Tibial artery (tissue), 1 donor: ENCODE data around the genes WASL, TMEM229A, ARF5 and PAX4.

DNA sequence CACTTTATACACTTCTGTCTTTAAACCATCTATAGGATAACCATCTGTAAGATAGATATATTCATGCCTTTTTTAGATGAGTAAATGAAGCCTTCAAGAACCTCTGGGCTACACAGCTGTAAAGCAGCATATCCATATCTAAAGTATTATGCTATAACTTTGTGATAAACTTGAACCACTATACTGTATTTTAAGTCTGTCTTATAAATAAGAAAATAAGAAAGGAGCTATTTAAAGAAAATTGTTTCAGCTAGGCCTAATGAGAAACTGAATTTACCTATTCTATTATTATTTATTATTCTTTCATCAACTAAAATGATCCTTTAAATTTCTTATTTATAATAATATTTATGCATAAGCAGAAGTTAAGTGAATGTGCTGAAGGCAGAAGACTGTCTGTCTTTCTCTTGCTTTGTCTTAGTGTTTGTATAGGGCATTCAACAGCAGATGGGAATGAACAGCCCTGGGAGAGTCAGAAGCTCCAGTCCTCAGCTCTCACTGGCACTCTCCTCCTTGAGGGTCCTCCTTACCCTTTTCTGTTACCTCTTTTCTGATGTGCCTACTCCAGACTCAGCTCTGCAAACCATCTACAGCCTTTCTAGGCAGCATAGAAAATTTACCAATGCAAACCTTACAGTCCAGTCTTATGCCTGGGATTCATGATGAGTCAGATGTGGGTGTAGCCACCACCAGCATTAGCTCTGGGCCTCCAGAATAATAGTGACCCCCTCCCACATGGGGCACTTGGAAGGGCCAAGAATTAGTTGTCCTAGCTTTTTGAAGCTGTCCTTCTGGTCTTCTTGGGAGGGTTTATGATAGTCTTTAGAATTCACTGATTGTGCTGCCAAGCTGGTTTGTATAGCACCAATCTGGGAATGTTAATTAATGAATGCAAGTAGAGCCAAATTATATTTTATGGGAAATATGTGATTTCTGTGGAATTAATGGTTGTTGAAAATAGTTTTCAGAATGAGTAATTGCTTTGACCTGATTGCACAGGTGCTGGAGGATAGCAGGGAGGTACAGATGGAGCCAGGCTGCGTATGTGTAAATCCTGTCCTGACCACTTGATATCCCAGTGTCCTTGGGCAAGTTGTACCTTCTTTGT is 94.5 kb downstream of the CPED1 start:
- PRO-cap: no peak

DNA sequence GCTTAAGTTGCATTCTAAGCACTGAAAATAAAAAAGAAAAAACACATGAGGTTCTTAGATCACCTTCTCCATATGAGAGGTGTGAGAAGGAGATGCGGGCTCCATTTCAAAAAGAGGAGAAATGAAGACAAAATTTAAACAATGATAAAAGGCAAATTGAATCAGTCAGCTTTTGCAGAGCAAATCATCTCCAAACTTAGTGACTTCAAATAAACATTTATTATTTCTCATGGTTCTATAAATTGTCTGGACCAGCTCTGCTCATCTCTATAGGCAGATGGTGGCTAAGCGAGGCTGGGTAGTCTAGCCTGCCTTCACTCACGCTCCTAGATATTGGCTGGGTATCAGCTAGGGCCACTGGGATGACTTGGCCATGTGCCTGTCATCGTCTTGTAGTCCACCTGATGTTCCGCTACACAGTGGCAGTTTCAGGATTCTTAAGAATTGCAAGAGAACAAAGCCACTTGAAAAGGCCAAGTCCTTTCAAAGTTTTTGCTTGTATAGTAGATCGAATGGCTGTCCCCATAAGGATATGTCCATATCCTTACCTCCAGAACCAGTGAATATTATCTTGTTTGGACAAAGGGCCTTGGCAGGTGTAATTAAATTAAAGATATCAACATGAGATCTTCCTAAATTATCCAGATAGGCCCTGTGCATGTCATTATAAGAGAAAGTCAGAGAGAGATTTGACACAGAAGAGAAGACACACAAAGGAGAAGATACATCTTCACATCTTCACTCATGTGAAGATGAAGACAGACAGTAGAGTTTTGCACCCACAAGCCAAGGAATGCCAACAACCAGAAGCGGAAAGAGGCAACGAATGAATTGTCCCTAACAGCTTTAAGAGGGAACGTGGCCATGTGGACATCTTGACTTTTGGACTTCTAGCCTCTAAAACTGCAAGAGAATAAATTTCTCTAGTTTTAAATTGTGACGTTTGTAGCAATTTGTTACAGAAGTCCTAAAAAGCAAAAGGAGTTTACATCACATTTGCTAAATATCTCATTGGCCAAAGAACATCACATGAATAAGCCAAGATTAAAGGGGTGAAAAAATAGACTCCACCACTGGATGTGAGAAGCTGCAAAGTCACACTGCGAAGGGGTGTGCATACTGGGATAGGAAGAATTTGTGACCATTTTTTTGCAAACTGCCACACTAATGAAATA is 123.6 kb downstream of the CPED1 start:
- PRO-cap: no peak

DNA sequence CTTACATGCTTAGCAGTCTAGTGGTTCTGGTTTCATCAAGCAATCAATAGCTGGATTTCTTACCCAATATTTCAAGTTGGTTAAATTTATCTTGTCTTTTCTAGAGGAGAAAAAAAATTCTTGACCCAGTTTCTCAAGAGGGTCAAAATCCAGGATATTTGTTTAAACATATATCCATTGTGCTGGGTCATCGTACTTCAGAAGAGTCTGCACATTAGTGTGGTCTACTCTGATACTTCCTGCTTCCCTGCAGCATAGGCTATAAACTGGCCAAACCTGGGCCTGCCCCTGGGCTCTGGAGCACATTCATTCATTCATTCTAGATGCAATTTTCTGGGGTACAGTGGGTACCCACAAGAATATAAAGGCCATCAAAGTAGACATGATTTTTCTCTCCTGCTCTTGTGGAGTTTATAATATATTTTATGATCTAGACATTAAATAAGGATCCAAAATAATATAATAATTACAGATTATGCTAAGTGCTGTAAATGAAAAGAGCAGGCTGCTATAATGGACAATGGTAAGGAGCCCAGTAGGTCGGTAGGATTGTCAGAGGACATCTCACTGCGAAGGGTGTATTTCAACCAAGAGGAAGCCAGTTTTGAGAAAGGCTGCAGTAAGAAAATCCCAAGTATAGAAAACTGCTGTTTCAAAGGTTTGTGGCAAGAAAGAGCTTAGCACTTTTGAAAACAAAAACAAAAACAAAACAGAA is 141.9 kb upstream of the WNT16 start:
- PRO-cap: no peak

DNA sequence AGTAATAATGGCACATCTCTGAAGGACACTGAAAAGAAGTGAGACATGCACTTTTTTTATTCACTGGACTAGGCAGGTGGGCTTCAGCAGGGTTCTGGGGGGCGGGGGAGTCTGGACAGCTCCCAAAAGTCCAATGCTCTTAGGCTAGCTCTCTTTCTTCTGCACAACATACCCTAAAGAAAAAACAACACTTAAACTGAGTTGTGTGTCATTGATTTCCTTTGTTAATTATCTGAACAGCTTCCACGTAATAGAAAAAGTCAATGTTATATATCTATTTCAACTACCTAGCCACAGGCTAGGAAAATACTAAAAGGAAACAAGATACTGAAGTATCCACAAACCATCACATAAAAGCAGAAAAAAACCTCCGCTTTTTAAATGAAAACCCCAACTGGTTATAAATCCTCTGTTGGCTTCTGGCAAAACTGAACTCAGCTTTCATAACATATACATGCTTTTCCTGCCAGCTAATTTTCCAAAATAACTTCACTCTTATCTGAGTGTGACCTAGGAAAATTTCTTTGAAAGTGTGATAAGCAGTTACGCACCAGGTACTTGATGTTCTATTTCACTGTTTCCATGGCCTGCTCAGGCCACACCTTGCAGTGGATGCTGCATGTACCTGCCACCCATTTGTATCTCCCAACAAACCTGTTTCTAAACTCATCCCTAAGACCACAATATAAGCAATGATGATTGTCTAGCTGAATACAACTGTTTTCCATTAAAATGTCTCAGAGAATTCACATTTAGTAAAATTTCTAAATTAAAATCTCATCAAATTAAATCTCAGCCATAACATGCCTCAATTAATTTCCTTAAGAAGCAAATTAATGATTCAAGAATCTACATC is 11.9 kb downstream of the FAM3C start:
- PRO-cap: no peak

DNA sequence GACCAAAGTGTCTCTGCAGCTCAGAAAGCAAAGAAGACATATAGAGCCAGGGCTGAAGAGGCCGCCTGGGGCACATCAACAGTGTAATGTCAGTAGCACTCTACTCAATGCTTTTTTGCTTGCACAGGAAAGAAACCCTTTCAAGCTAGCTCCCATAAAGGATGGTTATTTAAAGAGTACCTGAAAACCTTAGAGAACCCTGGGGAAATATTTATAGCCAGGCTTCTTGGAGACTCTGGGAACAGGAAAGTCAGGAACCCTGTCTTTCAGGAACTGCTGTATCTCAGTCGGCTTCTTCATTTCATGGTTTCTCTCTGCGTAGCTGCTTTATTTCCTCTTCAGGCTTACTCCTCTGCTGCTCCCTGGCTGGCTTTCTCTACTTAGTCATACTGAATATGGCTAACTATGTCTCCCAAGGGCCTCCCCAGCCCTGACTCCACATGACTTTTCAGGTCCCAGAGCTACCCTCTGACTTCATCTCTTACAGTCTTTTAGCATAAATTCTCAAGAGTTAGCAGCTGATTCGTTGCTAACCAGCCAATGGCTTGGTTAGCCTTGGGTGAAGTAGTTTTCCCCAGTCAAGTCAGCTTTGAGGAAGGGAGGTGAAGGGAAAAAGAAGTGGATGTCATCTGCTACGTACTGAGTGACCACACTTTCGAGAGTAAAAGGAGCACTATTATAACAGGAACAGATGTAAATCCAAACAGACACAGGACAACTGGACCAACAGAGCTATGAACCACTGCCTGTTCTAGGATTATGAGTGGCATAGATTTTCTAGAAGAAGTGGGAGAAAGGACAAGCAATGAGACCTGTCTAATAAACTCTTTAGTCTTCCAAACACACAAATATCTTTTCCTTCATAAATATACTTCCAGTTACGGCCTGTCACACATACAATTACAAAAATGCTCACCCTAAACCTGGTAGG is 124.1 kb upstream of the FAM3C start:
- PRO-cap: no peak

DNA sequence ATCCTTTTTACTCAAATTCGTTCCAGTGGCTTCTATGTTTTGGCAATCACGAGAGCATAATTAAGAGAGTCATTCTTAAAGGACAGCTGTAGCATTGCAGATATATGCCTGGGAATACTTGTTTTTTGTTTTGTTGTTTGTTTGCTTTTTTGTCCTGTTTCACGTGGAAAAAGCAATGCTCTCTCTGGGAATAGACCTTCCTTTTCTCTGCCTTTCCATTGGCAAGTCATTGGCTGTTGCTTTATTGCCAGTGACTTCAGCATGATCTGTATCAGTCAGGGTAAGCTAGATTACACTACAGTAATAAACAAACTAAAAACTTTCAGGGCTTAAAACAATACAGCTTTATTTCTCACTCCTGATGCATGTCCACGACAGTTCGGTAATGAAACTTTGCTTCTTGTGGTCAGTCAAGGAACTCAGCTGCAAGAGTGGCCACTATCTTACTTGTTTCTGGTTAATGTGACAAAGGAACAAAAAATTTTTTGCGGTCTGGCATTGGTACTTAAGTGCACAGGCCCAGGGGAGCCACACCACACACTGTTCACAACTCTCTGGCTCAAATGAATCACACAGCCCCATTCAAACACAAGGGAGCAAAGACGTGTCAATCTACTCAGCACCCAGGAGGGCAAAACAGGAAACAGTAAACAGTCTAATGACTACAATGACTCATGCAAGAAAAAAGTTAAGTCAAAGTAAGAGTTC is 134.1 kb upstream of the FAM3C start:
- PRO-cap: no peak

DNA sequence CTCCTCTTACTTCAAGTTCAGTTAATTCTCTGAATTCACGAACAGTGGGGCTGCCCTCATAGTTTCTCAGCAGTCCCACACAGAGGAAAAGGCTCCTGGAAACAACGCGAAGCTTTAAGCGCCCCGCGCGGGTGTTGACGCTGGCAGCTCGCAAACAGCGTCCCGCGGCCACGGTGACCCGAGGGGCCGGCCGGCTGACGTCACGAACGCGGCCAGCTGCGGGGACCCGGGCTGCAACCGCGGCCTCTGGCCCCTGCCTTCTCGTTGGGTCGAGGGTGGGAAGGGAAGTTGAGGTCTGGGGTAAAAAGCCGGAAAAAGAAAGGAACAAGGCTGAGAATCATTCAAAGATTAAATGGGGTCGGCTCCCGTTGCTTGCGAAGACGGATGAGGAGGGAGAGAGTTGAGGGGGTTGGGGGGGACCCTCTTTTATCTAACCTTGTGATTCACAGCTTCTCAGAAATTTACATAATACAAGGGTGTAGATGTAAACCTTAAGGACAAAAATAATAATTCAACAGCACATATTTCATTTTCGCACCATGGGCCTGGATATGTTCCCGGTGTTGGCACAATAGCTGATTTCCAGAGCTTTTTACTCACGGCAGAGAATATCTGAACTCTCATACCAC is 7.3 kb upstream of the FEZF1 start:
- PRO-cap: no peak

DNA sequence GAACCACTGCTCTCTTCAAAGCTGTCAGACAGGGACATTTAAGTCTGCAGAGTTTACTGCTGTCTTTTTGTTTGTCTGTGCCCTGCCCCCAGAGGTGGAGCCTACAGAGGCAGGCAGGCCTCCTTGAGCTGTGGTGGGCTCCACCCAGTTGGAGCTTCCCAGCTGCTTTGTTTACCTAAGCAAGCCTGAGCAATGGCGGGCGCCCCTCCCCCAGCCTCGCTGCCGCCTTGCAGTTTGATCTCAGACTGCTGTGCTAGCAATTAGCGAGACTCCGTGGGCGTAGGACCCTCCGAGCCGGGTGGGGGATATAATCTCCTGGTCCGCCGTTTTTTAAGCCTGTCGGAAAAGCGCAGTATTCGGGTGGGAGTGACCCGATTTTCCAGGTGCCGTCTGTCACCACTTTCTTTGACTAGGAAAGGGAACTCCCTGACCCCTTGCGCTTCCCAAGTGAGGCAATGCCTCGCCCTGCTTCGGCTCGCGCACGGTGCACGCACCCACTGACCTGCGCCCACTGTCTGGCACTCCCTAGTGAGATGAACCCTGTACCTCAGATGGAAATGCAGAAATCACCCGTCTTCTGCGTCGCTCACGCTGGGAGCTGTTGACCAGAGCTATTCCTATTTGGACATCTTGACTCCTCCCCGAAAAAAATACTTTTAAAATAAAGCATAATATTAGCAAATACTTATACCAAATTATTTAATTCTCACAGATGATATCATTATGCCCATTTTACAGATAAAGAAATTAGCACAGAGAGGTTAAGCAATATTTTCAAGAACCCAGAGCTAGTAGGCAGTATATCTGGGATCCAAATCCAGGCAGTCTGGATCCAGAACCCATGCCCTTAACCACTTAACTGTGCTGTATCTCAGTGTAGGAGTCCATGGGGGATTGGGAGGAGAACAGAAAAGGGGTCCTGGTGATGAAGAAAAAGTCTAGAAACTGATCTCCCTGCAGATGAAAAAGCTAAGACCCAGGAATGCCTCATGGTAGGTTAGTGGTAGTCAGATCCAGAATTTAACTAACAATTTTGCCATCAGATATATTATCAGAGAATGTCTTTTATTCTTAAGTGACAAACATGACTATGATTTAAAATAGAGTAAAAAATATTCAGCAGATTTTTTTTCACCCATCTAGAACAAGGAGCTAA is 6.3 kb downstream of the IQUB start:
- PRO-cap: no peak

GRCh38 chr7:123556958-123557649 is 514 bp downstream of the NDUFA5 start:
- PRO-cap: no peak

DNA sequence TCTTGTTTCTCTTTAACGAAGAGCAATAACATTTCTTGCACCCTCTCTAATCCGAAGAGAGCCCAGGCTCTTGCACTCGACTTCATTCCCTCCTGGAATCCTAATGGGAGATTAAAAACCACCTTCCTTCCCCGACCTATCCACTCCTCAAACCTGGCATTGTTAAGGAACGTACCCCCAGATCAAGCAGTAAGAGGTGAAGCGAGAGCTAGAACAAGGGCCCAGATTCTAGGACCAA is 837 bp downstream of the WASL start:
- PRO-cap: no peak

DNA sequence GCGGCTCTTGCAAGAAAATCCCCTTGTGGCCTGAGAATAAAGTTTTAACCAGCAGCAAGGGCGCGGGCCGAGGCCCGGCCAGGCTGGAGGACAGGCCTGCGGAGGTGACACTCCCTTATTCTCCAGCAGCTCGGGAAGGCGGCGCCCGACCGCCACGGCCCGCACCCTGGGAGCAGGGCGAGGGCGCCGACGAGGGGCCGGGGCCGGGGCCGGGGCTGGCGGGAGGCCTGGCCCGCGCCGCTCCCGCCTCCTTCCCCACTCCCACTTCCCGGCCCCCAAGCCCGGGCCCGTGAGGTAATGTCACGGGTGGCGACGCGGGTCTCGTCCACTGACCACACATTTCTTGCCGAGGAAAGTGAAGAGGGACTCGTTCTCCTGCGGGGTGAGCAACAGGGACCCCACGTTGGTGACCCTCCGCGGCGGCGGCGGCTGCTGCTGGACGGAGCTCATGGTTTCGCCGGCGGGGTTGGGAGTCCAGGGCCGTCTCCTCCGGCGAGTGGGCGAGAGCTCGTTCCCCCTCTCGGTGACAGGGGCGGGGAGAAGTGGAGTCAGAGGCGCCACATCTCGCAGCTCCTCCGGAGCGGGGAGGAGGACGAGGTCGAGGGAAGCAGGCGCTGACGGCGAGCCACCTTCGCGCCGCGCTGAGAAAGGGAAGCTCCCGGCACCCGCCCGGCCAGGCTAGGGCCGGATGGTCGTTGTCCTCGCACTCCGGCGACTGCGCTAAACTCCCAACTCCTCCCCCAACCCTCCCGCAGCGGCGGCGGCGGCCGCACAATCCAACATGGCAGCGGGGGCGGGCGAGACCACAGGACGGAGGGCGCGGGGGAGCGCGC is at the start of gene WASL:
Gene WASL (minus strand): TSS at position 719 of the 833 bp plus-strand sequence.
- PRO-cap: unidirectional peak, plus-strand start at position 155 of the sequence; bidirectional peak, plus-strand start at position 340 of the sequence, minus-strand start at position 267 of the sequence; bidirectional peak, plus-strand start at position 569 of the sequence, minus-strand start at position 487 of the sequence; bidirectional peak, plus-strand start outside the sequence, minus-strand start at position 717 of the sequence

DNA sequence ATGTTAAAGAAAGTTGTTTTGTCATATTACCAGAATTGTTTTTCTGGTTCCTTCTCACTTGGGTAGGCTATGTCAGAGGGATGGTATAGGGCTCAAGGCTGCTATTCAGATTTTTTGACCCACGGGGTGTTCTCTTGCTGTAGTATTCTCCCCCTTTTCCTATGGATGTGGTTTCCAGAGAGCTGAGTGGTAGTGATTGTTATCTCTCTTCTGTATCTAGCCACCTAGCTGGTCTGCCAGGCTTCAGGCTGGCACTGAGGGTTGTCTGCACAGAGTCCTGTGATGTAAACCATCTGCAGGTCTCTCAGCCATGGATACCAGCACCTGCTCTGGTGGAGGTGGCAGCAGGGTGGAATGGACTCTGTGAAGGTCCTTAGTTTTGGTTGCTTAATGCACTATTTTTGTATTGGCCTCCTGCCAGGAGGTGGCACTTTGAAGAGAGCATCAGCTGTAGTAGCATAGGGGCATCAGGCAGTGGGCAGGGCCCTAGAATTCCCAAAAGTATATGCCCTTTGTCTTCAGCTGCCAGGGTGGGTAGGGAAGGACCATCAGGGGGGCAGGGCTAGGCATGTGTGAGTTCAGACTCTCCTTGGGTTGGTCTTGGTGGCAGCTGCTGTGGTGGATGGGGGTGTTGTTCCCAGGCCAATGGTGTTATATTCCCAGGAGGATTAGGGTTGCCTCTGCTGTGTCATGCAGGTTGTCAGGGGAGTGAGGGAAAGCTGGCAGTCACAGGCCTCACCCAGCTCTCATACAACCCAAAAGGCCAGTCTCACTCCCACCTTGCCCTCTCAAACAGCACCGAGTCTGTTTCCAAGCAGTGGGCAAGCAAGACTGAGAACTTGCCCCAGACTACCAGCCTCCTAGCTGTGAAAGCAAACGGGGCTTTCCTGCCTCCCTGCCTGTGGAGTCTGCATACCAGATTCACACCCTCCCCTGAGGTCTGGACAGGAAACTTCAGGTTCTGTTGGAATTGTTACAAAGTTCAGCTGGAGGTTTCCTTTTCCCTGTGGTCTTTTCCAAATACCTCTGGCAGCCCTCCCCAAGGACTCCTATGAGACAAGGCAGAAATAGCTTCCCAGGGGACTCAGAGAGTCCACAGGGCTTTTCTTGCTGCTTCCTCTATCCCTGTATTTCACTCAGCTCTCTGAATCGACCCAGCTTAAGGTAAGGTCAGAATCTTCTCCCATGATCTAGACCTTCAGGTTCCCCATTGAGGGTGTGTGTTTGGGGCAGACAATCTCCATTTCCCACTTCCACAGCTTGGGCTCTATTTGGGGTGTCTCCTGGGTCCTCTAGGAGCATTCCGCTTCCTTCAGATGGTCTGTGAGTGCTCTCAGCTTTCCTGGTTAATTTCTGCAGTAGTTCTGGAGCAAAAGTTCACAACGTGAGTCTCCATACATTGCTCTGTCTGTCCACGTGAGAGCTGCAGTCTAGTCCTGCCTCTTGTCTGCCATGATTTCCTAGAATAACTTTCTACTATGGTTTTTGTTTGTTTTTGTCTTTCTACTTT is 1.3 kb downstream of the HYAL4 start:
- PRO-cap: no peak

- PRO-cap: no peak
Measured at GRCh38 chr7:124032303-124032747, 542 bp downstream of the TMEM229A start.

DNA sequence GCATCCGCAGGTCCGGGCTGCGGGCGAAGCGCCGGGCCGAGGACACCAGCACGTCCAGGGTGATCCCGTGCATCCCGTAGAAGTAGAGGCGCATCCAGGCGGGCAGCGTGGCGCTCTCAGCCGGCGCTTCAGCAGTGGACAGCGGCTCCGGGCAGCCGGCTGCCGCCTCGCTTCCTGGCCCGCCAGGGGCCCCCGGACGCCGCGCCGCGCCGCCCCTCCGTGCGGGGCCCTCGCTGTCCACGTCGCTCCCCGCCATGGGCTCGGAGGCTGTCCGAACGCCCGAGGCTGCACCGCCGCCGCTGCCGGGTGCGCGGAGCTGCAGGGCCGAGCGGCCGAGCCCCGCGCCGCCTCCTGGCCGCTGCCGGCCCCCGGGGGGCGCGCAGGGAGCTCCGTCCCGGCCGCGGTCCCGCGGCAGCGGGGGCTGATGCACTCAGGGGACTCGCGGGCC is at the start of gene TMEM229A:
Gene TMEM229A (minus strand): TSS at position 320 of the 448 bp plus-strand sequence.
- PRO-cap: no peak

DNA sequence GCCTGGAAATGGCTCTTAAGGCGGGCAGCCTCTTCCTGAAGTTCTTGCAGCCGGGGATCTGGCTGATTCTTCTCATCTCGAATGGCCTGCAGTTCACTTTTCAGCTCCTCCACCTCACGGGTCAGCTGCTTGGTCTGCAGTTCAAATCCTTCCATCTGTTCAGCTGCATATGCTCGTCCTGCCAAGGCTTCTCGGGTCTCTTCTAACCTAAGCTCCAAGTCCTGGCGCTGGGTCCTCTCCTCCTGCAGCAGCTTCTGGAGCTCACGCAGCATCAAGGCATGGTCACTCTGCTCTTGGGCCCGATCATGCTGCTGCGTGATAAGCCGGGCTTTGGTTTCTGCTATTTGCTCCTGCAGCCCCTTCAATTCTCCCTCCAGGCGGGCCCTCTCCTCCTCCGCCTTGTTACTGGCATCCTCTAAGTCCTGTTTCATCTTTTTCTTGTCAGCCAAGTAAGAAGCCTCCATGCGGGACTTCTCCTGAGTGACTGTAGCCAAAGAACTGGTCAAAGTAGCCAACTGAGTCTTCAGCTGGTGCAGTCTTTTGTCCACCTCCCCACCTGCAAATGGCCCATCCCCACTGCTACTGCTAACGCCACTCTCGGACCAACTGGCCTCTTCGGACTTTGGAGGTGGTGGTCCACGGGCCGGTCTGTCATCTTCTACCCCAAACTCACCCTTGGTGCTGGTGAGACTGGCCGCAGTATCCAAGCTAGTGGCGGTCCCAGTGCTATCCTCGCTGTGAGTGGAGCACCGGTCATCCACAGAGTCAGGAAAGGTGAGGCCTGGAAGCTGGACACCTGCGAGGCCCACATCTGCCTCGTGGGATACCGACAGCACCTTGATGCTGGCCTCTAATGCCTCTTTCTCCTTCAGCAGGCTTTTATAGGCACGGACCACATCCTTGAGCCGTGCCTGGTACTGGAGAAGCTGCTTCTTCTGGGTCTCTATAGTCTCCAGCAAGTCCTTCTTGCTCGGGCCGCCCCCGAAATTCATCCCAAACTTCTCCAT is 917 bp downstream of the GCC1 start:
- PRO-cap: no peak

DNA sequence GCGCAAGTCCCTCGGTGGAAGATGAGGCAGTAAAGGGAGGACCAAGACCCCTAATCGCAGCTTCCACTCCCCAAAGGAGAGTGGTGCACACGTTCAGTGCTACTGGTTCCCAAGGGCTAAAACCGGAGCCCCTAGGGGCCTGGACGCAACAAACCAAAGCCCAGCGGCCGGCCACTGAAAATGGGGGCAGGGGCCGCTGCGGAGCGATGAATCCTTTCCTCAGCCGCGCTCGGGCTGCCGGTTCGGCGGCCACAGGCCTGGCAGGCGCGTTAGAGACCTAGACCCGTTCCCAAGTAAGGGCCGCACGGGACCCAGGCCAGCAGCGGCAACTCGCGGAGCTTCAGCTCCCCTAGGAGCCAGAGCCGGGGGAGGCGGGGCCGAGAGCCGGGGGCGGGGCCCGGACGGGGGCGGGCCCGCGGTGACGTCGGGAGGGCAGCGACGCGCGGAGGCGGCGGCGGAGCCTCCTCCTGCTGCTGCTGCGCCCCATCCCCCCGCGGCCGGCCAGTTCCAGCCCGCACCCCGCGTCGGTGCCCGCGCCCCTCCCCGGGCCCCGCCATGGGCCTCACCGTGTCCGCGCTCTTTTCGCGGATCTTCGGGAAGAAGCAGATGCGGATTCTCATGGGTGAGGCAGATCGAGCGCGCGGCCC is at the start of gene ARF5:
Gene ARF5 (plus strand): TSS at position 468 of the 647 bp plus-strand sequence.
- PRO-cap: bidirectional peak, plus-strand start at position 435 of the sequence, minus-strand start at position 351 of the sequence

DNA sequence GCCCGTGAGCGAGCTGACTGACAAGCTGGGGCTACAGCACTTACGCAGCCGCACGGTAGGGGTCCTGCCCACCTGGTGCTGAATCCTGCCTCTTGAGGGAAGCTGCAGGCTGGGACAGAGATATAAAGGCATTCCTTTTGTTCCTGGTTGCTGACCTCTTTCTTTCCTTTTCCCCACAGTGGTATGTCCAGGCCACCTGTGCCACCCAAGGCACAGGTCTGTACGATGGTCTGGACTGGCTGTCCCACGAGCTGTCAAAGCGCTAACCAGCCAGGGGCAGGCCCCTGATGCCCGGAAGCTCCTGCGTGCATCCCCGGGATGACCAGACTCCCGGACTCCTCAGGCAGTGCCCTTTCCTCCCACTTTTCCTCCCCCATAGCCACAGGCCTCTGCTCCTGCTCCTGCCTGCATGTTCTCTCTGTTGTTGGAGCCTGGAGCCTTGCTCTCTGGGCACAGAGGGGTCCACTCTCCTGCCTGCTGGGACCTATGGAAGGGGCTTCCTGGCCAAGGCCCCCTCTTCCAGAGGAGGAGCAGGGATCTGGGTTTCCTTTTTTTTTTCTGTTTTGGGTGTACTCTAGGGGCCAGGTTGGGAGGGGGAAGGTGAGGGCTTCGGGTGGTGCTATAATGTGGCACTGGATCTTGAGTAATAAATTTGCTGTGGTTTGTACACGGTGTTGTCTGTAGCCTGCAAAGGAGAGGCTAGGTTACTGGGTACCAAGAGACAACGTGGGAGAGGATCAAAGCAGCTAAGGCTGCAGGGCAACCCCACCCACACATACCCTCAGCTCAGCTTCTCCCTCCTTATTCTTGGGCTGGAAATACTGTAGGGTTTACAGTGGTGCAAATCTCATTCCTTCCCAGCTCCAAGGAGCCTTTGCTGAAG is 2.3 kb upstream of the FSCN3 start:
- PRO-cap: no peak

DNA sequence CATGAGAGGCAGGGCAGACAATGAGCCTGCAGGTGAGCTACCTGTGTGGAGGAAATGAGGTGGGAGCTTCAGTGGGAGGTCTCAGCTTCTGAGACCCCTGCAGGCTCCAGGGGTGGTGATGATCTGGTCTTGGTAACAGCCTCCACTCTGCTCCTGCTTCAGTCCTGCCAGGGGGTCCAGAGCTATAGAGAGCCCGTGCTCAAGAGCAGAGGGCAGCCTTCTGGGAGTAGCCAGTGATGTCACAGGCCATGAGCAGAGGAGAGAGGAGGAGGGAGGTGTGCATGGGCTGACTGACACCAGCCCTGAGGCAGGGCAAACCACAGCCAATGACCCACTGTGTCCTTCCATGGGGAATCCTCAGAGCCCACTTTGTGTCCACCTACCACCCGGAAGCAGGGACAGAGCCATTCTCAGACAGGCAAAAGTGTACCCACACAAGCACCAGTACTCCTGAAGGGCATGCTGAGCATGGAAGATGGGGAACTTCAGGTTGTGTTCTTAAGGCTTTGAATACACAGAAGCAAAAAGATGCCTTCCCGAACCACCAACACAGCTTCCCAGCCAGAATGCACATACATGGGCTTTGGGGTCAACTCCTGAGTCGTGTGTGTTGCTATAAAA is at the start of gene PAX4:
Gene PAX4 (minus strand): TSS at position 222 of the 621 bp plus-strand sequence.
- PRO-cap: no peak

DNA sequence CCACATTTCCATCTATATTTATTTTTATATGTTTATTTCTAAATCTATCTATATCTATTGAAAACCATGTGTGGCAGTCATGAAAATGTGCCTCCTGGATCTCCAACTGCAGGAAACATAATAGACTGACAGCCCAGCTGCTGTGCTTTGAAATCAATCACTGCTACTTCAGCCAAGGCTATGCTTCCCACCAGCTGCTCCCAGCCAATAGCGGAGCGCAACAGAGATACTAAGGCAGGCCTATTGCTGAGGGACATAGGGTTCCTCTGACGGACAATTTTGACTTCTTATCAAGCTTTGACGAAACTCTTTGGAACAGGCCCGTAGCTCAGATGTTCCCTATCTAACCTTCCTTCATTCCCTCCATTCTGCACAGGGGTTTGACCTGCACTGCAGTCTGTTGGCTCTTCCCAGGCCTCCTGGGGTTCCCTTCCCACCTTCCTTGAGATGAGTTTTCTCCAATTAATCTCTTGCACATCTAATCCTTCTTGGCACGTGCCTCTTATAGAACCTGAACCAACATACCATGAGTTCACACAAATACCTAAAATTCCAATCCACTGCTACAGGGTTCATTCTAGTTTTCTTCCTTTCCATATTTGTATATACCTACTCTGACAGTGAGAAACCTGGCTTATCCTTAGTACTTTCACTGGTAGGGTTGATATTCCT is 146.8 kb downstream of the LRRC4 start:
- PRO-cap: no peak

DNA sequence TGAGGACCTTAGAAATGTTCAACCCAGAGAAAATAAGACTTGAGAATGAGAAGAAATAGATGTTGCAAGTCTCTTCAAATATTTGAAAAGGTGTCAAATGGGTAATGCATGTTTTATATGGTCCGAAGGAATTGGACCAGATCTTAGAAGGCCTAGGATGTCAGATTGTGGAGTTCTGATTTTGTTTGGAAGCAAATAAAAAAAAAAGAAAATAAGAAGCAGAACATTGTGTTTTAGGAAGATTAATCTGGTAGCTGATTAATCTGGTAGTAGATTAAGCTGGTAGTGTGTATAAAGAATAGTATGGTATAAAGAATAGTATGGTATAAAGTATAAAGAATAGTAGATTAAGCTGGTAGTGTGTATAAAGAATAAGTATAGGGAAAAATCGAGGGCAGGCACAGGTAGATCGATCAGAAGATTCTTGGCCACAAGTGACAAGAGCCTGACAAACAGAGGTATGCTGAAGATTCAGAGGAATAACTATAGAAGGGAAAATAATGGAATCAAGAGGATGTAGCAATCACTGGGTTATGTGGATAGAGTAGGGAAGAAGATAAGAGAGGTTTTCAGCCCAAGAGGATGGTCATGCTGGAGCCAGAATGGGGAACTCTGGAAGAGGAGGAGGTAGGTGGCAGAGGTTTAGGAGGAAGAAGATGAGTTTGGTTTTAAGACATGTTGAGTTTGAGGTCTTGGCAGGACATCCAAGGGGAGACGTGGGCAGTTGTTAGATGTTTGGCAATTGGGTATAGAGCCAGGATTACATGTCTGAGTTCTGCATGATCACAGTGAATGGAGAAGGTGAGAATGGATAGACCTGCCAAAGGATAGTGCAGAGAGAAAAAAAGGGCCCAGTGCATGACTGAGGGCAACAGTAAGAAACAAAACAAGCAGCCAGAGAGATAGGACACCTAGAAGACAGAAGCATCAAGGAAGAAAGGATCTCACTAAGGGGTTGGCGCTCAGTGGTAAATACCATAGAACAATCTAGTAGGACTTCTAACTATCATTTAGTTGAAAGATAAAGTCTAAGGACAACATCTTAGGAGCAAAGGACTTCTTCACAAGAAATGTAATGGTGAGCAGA is 53.6 kb downstream of the LRRC4 start:
- PRO-cap: no peak